Measurements from ENCODE around the genes HCRTR1, PTP4A2 and TMEM39B.

DNA sequence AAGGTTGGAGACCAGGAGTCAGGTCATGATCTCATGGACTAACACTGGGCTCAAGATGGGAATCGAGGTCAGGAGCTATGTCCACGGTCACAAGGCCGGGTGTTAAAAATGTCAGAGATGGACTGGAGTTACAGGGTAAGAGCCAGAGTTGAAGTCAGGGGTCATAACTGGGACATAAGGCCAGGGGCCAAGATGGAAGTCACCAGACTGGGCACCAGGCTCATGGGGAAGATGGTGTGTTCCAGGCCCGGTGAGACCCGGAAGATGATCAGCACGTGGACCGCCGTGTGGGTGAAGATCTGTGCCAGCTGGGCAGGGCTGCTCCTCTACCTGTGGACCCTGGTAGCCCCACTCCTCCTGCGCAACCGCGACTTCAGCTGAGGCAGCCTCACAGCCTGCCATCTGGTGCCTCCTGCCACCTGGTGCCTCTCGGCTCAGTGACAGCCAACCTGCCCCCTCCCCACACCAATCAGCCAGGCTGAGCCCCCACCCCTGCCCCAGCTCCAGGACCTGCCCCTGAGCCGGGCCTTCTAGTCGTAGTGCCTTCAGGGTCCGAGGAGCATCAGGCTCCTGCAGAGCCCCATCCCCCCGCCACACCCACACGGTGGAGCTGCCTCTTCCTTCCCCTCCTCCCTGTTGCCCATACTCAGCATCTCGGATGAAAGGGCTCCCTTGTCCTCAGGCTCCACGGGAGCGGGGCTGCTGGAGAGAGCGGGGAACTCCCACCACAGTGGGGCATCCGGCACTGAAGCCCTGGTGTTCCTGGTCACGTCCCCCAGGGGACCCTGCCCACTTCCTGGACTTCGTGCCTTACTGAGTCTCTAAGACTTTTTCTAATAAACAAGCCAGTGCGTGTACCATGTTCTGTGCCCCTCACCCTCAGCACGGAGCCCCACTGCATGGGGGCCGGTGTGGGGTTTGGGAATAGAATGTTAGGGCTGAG lies 21.1 kb downstream of the SERINC2 start:
- PRO-cap = no peak

DNA sequence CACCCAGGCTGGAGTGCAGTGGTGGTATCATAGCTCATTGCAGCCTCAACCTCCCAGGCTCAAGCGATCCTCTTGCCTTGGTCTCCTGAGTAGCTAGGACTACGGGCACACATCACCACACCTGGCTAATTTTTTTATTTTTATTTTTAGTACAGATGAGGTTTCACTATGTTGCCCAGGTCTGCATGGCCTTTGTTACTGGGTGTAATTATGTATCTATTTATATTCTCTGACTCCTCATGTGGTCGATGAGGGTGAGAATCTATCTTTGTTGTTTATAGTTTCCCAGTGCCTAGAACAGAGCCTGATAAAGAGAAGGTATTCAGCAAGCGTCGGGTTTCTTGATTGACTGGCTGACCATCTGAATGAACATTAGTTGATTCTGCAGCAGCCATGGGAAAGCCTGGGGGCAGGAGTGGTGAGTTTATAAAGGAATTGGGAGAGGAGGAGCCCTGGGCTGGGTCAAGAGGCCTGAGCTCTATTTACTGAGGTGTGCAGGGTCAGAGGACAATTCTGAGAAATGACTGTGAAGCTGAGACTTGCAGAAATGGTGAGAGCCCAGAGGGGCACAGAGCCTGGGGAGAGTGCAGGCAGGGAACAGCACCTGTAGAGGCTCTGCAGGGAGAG lies 28.6 kb downstream of the SERINC2 start:
- PRO-cap = no peak

DNA sequence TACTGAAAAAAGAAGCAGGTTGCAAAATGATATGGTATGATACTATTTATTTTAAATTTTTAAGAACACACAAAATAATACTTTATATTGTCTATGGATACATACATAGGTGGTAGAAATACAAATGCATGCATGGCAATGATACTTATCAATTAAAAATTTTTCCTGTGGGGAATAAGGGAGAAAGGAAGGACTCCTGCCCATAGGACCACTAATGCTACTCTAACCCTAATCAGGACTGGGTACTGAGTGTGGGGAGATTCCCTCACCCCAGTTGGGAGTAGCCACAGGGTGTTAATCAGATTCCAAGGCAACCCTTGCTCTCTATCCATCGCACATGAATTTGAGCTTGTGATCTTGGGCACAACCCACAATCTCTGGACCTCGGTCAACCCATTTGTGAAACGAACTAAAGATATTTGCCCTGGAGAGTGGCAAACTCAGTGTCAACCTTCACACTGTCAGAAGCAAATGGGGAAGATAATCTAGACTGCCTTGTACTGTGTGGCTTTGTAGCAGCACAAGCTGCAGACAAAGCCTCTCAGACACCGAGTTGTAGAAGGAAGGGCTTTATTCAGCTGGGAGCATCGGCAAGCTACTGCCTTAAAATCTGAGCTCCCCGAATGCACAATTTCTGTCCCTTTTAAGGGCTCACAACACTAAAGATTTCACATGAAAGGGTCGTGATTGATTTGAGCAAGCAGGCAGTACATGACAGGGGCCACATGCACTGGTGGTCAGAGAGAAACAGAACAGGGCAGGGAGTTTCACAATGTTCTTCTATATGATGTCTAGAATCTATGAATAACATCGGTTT lies 69.6 kb downstream of the SERINC2 start:
- PRO-cap = no peak

- PRO-cap = no peak
Measured at GRCh38 chr1:31483177-31484055, 70.4 kb downstream of the SERINC2 start.

DNA sequence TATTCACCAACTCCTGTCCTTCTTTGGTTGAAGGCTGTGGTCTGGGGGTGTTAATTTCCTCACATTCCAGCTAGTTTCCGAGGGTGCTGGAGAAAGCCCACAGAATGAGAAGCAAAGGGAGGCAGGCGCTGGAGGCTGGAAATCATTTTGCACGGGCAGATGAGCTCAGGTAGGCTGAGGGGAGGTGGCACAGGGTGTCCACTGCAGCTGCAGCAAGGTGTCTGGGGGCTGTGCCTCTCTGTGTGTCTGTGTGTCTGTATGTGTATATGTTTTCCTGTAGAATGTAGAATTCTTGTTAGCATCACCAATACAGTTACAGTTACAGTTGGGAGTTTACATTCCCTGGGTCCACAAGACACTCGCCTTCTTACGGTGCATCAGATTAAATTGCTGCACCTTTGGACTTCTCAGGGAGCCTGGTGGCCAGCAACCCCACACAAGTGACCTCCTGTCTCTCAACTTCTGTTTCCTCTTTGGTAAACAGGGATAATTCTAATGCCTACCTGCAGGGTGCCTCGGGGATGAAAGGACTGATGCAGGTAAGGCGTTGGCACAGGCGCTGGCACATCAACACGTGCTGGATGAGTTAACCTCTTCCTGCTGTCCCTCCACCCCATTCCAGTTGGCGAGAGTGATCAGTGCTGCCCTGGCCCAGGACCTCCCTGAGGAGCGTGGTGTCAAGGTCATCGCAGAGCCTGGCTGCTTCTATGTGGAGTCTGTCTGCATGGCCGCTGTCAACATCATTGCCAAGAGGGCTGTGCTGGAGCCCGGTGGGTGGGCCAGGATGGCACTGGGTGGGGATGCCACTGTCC lies 69.3 kb upstream of the TINAGL1 start:
- PRO-cap = no peak

GRCh38 chr1:31514965-31515923 lies 61.1 kb upstream of the TINAGL1 start:
- PRO-cap = no peak

DNA sequence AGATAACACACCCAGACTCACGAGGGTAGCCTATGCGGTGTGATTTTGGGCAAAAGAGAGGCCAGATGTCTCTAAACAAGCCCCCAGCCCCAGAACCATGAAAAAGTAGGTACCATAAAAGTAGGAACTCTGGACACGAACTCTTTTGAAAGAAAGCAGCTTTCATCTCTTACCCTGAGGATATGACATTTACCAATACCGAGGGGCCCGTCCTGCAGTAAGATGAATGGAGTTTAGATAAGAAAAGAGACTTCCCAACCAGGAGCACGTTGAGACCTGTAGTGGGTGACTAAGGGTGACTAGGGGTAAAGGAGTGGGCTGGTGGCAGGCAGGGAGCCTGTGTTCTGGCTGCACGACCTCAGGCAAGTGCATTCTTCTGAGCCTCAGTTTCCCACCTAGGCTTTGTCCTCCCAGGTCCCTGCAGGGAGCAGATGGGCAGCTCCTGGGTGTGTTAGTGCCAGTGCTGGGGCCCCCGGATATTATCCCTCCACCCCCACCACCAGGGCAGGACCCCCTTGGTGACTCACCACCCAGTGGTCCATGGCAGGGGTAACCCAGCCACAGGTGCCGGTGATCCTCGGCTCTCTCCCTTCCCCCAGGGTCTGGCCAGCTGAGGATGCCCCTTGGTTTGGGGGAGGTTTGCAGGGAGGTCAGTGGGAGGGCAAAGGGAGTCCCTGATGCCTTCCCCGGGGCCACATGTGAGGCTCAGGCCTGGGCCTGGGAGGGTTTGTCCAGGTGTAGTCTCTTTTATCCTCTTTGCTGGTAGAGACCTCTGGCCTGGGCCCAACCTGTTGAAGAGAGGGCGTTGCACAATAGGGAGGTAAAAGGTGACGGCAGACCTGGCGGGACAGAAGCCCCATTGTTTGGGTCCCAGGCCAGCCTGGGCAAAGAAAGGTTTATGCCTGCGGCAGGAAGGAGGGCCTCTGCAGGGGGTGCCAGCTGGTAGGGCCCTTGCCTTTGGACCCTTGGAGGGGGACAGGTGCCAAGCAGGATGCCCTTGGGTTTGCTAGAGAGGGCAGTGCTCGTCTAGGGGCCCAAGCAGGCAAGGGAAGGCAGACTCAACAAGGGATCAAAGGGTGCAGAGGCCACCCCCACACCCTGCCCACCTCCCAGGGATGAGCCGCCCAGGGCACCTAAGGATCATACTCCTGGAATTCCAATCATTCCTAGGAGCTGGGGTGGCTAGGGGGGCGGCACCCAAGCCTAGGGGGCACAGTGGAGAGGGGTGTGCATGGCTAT lies 1.0 kb upstream of the TINAGL1 start:
- PRO-cap = no peak

DNA sequence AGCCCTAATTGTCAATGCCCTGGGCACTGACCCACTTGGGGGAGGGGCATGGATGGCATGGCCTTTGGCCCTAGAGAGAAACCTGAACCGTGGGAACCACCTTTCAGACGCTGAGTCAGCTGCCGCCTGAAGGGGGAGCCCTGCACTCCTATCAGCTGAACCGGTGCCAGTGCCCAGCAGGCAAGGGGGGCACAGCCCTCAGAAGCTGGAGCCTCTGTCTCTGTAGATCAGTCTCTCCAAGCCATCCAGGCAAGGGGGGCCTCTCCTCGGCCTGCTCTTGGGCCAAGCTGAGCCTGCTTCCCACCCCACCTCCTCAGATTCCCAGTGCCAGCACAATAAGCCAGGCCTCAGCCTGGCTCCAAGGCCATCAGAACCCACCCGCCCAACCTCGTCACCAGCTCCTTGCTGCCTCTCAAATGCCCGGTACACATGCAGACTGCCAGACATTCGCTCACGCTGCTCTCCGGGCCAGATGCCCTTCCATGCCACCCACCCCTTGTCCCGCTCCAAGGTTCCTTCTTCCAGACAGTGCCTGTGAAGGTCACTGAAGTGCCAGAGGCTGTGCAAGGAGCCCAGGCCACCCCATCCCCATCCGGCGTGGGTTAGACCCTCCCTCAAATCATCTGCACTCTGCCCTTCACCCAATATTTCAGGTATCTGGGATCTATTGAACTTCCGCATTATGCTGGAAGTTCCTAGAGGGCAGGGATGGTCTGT lies 11.7 kb downstream of the TINAGL1 start:
- PRO-cap = no peak

DNA sequence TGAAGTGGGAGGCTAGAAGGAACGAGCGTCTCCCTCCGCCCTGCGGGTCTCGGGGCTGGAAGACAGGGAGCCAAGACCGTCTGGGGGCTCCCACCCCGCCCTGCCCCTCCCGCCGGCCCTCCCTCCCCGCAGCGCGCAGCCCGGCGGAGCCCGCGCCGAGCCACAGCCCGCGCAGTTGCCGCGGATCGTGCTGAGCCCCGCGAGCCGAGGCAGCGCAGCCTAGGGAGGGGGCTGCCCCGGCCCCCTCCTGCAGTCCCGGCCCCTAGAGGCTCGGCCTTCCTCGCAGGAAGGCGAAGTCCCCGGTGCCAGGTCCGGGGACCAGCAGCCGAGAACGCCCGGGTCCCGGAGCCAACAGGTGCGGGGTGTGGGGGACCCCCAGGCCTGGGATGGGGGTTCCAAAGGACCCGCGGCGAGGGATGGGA lies at the start of gene HCRTR1:
TSS of gene HCRTR1 (plus strand) at position 163 of the 422 bp plus-strand sequence.
- PRO-cap = no peak

GRCh38 chr1:31632660-31633086 lies 12.0 kb downstream of the PEF1 start:
- PRO-cap = no peak

DNA sequence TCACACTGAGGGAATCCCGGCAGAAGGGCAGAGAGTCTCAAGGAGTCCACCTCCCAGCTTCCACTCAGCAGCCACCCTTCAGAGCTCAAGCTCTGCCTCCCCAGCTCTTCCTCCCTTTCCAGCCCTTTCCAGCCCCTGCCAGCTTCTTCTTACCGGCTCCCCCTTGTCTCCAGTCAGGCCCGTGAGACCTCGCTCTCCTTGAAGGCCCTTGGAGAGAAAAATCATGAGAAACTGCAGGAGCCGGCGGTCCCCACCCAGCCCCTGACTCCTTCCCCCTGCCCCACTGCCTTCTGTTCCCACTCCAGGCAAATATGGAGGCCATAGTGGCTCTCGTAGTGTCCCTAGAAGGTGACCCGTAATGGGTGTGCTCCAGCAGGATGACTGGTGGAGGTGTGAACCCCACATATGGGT lies 24.0 kb upstream of the PEF1 start:
- PRO-cap = no peak

DNA sequence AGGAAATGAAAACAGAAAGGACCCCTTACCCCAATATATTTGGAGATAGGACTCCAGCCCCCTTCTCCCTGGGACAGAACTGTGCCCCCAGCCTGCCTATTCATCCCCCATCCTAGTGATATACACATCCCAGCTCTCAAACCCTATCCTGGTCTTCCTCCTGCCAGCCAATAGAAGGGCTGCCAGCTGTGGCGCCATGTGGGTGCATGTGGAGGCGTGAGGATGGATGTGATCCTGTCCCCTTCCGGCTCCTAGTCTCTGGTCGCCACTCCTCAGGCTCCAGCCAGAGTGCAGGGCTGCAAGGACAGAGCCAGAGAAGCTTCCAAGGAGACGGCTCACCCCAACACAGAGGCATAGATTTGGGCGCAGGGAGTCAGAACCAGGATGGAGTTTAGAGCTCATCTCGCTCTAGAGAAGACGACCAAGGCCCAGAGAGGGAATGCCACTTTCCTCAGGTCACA lies 478 bp downstream of the COL16A1 start:
- PRO-cap = no peak

DNA sequence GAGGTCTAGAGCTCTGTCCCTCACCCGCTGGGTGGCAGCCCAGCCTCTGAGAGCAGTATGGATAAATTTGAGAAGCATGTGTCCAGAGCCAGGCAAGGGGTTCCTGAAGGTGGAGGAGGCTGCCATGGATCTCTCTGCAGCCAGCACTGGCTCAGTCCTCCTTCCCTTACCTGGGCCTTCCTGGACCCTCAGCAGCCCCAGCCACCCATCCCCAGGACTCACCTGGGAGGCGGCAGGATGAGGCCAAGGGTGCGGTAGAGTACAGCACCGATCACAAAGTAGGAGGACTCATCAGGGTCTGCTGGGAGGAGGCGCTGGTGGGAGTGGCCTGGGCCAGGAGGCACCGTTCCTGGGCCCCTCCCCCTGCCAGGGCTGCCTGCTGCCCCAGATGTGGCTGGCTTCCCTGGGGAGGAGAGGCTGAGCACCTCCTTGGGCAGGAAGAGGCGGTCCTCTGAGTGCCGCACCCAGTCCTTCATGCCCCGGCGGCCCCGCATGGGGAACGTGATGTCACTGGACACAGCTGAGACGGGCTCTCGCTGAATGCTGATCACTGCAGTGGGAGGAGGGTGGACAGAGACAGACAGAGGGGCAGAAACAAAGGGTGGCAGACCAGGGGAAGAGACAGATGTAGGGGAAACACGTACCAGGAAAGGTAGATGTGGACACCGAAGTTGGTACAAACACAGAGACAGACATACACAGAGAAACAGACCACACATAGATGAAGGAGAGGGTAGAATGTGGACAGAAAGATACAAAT lies 24.9 kb downstream of the ADGRB2 start:
- PRO-cap = no peak

DNA sequence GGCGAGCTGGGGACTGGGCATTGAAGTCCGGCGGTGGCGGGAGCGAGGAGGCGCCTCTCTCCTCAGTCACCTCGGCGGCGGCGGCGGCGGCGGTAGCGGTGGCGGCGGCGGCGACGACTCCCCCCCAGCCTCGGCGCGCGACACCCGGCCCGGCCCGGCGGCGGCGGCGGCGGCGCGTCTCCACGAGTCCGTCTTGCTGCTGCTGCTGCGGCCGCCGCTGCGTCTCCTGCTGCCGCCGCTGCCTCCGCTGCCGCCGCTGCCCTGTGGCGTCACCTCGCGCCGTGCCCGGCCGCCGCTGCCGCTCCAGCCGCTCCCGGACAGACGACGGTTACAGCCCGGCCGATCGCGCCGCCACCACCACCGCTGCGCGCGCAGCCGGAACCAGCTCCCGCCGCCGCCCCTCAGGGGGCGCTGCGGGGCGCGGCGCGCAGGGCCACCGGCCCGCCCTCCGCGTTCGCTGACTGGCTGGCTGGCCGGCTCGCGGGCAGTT lies at the start of gene PTP4A2:
TSS of gene PTP4A2 (minus strand) at position 379 of the 490 bp plus-strand sequence.
- PRO-cap = bidirectional peak, plus-strand start at position 20 of the sequence, minus-strand start outside the sequence; unidirectional peak, minus-strand start at position 323 of the sequence

DNA sequence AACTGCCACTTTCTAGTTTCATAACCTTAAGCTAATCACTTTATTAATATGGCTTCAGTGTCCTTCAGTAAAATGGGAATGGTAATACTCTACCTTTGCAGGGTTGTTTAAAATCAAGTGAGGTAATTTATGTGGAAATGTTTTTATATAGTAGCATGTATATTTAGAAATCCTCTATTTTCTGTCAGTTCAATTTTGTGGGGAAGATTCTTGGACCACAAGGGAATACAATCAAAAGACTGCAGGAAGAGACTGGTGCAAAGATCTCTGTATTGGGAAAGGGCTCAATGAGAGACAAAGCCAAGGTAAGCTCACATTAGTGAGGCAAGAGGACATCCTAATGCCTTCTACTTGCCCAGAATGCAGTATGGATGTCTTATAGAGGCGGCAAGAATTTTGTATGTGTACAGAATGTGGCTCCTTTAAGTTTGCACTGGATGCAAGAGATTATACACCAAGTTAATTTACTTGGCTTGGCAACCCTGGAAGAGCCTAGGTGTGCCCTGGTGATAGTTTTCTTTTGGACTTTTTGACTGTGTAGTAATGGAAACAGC lies 17.7 kb downstream of the KHDRBS1 start:
- PRO-cap = no peak

DNA sequence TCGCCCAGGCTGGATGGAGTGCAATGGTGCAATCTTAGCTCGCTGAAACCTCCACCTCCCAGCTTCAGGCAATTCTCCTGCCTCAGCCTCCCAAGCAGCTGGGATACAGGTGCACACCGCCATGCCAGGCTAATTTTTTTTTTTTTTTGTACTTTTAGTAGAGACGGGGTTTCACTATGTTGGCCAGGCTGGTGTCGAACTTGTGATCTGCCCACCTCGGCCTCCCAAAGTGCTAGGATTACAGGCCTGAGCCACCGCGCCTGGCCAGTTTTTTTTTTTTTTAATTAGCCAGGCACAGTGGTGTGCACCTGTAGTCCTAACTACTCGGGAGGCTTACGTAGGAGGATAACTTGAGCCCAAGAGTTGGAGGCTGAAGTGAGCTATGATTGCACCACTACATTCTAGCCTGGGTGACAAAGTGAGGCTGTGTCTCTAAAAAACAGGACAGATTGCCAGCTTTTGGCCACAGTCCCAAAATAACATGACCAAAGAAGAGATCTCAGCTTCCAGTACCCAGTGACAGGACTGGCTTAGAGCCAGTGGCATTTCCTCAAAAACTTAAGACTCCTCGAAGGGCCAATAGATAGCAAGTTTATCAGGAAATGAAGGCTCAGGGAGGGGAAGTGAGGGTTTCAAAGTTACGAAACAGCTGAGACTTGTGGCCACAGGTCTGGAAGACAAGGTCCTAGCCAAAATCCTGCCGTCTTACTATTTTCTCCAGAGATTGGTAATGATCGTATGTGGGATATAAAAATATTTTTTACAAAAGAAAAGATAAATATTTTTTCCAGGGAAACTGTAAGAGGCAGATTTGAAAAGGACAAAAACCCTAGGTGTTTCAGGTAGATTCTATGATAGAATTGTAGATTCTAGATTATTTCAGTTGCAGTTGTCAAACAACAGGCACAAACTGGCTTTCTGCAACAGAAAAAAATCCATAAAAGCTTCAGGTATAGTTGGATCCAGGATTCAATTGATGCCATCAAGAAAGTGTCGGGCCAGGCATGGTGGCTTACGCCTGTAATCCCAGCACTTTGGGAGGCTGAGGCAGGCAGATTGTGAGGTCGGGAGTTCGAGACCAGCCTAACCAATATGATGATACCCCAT lies 6.3 kb upstream of the TMEM39B start:
- PRO-cap = no peak

- PRO-cap = bidirectional peak, plus-strand start at chr1:32073027, minus-strand start at chr1:32072719
Measured at GRCh38 chr1:32072154-32073328, at the start of gene TMEM39B. Gene TMEM39B, plus strand, starts transcription at chr1:32072939.

DNA sequence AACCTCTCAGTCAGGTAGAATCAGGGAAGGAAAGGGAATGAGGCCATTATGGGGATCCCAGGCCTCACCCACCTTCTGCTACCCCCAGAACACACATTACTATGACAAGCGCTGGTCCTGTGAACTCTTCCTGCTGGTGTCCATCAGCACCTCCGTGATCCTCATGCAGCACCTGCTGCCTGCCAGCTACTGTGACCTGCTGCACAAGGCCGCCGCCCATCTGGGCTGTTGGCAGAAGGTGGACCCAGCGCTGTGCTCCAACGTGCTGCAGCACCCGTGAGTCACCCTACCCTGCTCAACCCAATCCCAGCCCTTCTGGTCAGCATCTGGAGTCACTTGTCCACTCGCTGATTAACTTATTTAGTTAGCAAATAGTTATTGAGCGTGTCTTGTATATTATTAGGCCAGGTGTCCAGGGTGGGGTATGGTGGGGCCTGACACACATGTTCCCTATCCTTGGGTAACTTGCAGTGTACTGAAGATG lies 13.1 kb upstream of the KPNA6 start:
- PRO-cap = no peak

DNA sequence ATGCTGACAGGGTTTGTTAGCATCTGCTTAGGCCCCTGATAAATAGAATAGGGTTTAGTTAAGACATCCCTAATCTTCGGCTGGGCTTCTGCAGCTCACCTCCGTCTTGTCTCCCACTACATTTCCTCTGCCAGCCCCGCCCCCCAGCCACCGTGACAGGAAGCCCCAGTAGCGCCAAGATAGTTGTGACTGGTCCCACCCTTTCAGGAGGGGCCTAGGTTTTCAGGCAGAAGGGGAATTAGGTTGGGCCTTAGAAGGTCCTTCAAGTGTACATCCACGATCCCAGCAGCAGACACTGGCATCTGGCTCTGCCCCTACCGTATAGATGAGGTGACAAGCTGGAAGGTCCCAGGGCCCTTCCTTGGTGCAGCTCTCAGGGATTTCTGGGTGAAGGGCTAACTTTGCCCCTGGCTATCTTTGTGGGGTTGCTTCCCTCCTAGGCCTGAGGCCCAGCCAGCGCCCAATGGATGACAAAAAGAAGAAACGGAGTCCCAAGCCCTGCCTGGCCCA lies 1.1 kb downstream of the CCDC28B start:
- PRO-cap = no peak

DNA sequence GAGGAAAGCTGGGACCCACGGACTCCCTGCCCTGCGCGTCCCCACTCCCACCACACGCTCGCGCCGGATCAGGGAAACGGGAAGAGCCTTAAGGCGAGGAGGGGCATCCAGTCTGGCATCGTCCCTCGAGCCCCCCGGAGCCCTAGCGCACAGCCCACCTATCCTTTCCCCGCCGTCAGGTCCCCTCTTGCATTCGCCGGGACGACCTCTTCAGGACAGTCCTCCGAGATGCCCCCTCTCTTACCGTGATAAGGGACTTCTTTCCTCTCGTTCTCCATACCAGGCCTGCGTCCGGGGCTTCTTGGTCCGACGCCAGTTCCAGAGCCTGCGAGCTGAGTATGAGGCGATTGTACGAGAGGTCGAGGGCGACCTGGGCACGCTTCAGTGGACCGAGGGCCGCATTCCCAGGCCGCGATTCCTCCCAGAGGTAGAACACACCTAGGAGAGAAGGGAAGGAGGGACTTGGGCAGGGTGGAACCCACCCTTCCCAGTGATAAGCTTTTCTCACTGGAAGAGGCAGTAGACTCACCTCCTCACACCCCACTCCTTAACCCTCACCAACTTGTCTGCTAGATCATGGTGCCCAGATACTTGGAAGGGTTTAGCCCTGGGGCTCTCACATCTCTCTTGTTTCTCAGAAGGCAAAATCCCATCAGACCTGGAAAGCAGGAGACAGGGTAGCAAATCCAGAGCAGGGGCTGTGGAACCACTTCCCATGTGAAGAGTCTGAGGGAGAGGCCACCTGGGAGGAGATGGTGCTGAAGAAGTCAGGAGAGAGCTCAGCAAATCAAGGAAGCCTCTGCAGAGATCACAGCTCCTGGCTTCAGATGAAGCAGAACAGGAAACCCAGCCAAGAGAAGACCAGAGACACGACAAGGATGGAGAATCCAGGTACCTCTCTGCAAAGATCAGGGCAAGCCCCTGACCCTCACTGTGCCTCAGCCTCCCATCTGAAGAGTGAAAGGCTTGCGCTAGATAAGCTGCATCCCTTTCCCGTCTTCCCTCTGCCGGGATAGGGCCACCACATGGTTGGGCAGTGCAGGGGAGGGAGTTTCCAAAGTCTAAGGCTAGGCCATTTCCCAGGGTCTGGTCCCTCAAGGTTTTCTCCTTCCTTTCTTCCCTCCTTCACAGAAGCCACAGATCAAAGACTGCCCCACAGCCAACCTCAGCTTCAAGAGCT lies 790 bp downstream of the IQCC start:
- PRO-cap = no peak

Data from peritoneum (tissue), 1 donor.